Fibroblast of the aortic adventitia (primary cell): ENCODE data around the gene LRP2BP.

GRCh38 chr4:185384563-185385224 is 11.0 kb downstream of the LRP2BP start:
- CAGE, long polyA plus RNA = no peak

- CAGE, long polyA plus RNA = no peak
These were observed at the start of gene LRP2BP for GRCh38 chr4:185395686-185396143. Gene LRP2BP, minus strand, starts transcription at chr4:185395924.

GRCh38 chr4:185522869-185523068 is 12.5 kb downstream of the PDLIM3 start:
- CAGE, long polyA plus RNA = no peak

GRCh38 chr4:185541075-185541836 is 5.9 kb upstream of the PDLIM3 start:
- CAGE, long polyA plus RNA = no peak

DNA sequence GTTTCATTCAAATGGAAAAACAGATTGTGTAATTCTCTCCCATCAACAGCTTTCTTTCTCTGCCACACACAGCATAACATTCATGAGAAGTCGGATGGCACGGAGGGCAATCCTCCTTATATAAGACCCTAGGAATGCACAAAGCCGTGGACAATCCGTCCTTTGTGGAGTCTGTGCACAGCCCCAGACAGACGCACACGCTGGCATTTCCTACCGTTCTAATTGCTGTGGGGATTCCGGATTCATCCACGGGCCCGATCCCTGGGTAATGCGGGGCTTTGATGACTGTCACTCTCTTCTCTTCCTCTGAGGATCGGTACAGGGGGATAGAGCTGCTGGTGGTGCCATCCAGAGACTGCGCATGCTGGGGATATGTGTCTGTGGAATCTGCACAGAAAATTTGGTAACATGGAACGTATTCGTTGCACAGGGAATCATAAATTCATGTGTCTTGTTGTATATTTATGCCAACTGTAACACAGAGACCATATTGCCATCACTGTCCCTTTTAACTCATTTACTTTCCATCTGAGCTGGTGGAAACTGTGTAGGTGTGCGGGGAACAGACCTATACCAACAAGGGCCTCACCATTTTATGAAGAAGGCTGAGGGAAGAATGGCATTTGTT is 122.0 kb upstream of the PDLIM3 start:
- CAGE, long polyA plus RNA = no peak

DNA sequence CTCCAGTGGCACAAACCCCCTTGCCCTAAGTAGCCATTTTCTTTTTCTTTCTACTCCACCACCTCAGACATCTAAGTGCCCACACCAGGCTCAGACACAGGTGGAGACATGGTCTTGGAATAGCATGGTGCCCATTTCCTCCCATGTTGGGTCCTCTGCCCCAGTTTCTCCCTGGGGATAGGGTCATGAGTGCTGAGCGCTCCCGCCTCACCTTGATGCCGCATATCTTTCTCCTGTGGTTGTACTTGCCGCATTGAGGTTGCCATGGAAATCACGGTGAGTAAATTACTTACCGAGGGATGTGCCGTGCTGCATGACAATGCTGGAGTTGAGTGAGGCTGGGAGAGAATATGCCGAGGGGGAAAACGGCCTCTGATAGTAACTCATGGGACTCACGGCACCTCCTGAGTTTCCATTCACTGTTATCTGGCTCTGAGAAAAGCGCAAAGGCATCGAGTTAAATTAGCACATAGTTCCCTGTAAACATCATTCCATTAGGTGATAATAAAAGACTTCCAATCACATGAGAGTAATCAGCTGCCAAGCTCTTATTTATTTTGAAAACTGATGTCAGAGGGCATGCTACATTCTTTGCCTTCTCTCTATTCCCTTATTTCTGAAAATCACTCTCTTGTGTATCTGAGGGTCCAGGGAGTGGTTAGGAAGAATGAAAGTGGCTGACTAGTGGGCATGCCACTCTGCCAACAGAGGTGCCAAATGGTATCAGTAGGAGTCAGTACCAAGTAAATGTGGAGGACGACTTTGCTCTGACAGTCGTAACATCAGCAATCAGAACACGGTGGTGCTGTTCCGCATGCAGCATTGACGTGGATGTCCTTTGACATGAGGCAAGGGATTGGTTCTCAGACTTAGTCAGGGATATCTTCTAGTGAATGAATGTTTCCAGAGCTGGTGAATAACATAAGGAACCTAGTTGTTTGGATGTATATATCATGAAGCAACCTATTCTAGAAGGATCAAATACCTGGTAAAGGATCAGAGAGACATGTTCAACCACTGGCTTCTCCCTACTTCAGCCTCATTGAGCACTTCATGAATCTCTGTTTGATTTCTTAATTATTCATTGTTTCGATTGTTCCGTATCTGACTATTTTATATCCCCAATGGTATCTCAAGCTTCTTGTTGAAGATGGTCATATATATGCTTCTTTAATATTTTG is 126.9 kb upstream of the PDLIM3 start:
- CAGE, long polyA plus RNA = no peak

- CAGE, long polyA plus RNA = no peak
These were observed 85.0 kb downstream of the SORBS2 start for GRCh38 chr4:185726934-185727490.

GRCh38 chr4:185730248-185730756 is 81.7 kb downstream of the SORBS2 start:
- CAGE, long polyA plus RNA = no peak

GRCh38 chr4:185737543-185738593 is 74.1 kb downstream of the SORBS2 start:
- CAGE, long polyA plus RNA = no peak

- CAGE, long polyA plus RNA = no peak
These were observed 68.3 kb downstream of the SORBS2 start for GRCh38 chr4:185743435-185744344.

DNA sequence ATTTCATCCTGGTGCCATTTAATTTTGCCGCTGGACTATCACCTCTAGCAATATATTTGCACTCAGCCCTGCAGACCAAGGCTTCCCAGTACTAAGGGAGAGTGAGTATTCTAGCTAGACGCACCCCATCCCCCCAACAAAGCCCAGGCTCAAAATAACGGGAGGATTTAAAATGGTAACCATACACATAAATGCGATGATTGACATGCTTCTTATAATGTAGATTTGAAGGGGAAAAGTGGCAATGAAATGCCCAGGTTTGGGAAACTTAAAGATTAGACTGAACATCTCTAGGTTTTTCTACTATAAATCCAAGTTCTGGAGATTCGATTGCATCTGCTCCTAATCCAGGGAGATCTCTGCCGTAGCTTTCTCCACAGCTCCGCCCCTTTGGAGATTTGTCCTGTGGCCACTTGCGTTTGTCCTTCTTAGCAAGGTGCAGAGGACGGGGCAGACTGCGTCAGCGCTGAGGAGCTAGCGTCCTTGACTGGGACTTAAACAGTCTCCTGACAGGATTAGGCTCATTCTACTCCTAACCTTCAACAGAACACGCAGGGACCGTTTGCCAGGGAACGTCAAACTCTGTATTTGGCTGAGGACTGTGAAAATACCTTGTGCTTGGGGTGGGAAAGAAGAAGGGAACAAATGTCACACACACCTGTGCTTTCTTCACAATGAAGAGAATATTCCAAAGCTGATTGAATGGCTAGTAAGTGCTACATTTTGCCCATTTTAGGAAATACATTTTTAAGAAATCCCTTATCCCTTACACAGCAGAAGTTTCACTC is 38.7 kb downstream of the SORBS2 start:
- CAGE, long polyA plus RNA = no peak

DNA sequence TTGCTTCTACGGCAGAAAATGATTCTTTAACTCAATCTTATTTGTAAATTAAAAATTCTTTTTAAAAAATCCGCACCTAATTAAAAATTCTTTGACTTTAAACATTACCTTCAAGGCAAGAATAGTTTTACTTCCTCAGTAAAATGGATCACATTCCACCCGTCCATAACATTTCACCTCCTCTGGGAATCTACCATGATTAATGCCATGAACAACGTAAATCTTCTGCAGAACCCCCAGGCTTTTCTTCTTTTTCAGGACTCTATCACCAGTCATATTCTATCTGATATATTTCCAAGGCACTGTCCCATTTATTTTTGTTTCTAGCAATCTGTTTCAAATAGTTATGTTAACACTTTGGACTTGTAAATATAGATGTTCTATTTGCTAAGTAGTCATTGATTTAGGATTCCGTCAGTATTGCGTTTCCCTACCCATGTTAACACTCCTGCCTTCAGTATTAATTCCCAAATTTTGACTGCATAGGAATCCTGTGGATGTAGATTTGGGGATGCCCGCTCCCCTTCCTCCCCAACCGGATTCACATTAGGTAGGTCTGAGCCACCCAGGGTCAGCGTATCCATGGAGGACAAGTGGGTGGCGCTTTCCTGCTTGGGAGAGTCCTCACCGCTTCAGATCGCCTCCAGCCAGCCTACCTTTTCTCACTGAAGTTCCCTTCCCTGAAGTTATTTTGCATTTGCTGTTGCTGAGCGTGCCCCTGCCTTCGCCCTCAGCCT is 1.0 kb upstream of the SORBS2 start:
- CAGE, long polyA plus RNA = no peak

DNA sequence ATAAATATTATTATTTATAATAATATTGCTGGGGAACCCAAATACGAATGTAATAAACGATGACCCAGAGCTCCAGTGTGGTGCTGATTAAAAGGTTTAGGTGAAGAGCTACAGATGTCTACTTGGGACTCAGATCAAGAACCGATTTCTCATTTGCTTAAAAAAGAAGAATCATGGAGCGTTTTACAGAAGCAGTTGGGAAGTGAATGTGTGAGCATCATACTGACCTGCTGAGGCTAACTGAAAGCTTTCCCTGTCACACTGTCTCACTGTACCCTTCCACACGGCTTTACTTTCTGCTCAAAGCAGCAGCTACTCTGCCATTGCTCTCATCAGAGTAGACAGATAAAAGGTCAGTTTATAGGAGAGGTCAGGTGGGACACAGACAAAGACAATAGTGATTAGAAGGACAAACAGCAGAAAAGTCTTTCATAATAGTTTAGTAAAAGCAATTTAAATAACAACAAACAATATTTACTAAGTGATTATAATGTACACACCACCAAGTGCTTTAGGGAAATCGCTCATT is 24.1 kb upstream of the SORBS2 start:
- CAGE, long polyA plus RNA = no peak

DNA sequence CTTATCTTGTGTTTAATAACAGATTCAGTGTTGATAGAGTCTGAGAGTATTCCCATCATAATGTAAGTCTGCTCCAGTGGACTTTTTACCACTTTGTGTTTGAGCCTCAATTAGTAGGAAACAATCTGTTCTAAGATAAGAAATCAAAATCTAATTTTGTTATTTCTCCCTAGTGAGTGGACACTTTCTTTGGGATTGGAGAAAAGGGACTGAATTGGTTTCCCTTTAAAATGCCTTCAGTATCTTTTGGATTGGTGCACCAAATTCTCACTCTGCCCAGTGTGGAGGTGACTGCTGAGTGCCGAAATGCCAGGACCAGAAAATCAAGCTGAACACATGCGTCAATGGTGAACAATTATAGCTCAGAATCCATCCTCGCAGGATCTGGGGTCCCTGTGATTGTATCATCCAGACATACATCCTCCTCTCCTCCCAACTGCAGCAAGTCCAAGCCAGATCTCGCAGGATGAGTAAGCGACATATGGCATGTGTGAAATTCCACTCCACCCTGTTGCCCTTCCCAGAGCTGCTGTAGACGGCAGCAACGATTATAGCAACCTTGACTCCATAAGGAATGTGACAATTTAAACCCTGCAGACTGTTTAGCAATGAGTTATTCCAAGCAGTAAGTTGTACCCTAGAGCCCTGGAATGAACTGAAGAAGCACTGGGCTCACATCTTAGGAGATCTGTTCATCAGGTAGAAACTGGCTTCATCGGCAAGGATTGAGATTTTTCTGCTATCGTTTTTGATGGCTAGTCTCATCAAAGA is 35.3 kb upstream of the SORBS2 start:
- CAGE, long polyA plus RNA = no peak

DNA sequence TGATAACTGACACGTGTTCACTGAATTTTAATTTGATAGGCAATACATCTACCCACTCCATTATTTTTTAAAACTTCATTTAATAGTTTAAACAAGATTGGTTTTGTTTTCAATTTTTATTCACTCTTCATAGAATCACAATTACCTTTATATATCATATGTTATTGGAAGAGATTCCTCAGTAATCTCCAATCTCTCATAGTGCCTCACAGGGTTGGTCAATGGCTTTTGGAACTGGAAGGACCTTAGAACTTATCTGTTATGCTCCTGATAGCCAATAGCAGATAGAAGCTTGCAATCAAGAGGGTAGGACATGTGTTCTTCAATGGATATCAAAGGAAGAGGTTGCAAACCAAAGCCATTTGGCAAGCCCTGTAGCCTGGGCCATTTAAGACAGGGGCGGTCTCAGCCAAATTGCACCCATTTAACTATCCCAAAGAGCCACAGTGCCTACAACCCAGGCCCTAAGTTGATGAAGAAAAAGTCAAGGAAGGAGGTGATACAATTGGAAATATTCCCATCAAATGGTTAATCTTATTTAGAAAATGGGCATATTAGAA is 14.8 kb upstream of the KLKB1 start:
- CAGE, long polyA plus RNA = no peak

- CAGE, long polyA plus RNA = no peak
These were observed 14.7 kb downstream of the KLKB1 start for GRCh38 chr4:186242103-186242334.

DNA sequence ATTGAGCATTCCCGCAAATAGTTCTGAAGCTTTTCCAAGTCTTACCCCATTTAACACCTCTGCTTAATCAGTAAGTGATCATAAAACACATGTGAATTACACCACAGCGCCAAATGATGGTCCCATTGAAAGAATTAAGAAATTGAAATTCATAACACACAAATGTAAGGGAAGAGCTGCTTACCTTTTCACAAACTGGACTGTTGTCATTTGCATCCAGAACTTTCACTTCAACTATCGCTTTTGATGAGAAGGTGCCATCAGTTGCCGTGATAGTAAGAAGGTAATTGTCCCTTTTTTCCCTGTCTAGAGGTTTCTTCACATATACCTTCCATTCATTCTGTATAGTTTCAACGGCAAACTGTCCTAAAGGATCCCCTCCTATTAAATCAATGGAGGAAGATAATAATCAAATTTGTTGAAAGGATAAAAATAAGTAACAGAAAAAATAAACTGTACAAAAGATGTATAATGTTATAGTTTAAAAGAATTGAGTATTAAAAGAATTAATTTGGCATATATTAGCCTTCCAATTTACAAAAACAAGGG is 61.5 kb upstream of the MTNR1A start:
- CAGE, long polyA plus RNA = no peak

DNA sequence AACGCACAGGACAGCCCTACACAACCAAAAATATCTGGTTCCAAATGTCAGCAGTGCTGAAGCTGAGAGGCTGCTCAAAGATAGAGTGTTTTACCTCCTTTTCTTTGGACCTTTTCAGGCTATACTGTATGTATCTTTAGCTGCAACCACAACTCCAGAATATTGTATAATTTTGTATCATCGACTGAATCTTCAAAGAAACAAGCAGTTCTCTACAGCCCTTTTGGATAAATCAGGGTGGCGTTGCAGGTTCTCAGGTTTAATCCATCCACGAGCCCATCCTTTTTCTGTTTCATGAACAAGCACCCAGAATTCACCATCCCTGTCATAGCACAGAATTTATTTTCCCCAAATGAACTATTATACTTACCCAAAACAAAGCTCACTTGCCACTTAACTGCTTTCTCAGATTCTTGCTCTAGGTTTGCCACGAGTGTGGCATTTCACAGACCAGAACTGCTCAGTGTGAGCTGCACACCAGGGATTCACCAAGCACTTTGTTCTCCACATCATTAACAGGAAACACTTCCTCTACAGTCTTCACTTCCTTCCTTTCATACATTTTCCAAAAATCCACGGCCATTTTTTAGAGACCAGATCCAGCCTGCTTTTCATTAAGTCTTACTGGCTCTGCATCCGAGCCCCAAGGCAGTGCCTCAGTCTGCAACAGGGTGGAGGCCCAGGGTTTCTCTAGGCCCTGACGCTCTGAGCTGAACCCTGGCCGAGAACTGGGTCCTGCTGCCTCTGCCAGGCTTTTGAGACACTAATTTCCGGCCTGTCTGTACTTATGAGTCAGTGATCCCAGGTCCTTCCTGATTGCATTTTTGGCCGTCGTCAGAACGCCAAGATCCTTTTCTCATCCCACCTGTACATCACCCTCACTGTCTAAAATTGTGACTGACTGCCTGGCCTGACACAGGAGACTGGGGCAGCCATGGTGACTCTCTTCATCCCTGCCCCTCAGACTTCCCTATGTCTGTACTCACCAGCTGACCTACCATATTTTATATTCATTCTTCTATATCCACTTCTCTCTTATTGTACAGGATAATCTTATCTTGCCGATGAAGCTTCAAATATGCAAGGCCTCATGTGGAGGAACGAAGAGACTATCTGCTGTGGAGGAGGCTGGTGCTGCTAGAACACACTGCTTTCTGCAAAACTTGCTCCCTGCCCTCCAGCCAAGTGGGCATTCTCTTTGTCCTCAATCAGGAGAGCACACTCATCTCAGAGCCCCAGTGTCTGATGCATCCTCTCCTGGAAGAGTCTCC is 67.6 kb upstream of the MTNR1A start:
- CAGE, long polyA plus RNA = no peak

- CAGE, long polyA plus RNA = no peak
These were observed 72.7 kb upstream of the MTNR1A start for GRCh38 chr4:186628024-186628479.

GRCh38 chr4:186720051-186720891 is 3.4 kb downstream of the FAT1 start:
- CAGE, long polyA plus RNA = no peak